ENCODE measurements around the genes C7orf50 and SNX8.

DNA sequence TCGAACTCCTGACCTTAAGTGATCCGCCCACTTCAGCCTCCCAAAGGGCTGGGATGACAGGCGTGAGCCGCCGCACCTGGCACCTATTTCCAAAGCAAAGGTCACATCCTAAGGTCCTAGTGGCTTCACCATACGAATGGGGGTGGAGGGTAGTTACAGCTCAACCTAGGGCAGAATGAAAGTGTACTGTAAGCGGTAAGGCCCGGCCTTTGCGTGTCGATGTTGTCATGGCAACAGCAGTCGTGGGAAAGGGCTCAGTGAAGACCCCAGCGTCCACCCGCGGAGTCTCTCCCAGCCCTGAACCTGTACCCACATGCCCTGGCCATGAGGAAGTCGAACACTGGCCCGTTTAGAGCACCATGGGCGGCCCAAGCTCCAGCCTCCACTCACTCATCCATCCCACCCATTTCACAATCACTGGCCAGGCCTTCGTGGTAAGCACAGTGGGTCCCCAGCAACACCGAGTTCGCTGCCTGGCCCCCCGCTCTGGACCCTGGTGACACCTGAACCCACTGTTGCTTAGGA lies 1.7 kb upstream of the COX19 start:
- PRO-cap, 8 experiments = no peak in any of the 8 experiments

- PRO-cap, 8 experiments = no peak in any of the 8 experiments
Measured at GRCh38 chr7:977521-978310, 2.4 kb upstream of the COX19 start.

DNA sequence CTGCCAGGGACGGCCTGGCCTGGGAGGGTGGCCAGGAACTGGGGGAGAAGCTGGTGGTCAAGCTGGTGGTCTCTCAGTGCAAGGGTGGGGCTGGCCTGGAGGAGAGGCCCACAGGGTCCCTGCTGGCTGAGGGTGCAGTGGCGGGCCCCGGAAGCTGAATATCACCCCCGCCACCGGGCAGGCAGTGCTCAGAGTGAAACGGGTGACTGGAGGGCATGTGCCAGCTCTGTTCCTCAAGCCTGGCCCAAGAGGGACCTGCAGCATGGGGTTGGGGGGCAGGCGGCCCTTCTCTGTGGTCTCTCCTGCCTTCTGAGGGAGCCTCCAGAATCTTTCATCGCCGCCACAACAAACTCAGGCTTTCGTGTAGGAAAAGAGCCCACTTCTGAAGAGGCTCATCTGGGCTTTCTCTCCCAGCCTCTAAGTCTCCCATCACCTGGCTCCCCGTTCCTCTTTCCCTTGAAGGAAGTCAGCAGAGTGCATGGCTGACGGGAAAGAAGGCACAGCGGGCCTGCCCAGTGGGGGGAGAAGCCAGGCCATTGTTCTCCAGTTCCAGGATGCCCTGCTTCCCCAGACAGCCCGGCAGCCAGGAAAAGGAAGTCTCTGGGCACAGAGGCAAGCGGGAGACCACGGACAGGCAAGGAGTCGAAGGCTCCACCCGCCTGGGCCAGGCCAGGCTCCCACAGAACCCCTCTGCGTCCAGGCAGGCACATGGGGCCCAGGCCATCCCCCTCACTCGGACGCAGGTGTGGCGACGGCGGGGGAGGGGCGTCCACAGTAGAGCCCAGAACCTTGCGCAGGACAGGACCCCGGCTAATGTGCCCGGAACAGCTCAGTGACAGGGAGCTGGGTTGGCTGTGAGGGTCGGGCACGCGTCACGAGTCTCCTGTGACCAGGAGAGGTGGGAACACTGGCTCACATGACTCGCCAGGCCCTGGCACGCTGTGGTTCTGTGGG lies 8.5 kb downstream of the GPR146 start:
- PRO-cap, 8 experiments = no peak in any of the 8 experiments

DNA sequence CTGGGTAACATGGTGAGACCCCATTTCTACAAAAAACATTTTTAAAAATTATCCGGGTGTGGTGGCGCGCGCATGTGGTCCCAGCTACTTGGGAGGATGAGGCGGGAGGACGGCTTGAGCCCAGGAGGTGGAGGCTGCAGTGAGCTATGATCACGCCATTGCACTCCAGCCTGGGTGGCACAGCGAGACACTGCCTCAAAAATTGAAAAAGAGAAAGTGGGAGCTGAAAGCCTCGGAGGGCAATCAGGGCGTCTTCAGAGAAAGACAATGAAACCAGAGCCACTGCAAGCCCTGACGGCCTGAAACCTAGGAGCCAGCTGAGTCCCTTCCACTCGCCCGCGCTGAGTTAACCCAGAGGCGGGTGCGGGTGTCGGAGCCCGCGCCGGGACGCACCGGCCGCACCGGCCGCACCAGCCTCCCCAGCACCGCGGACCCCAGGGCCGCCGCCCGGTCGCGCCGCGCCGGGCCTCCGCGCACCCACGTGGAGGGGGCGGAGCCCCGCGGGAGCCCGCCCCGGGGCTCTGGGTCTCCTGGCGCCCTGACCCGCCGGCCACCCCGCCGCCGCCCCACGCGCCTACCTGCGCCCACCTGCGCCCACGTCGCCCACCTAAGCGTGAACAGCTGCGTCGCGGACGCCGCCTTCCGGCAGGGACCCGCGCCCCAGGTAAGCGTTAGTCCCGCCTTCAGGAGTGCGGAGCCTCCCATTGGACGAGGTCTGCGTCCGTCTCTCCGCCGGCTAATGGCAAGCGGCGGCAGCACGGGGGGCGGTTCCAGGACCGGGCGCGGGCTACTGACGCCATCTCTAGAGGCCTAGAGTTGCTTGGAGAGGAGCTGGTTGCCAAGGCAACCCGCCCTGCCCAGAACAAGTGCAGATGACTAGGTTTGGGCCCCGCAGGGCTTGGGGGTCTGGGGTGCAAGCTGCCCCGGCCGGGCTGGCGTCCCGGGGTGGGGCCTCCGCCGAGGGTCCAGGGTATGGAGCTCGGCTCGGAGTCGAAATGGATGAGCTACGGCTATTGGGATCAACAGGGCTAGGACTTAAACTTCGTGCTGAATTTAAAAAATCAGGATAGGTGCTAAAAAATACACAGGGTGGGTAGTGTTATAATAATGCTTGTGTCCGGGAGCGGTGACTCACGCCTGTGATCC lies at the start of gene C7orf50:
Gene C7orf50 (minus strand): TSS at position 637 of the 1,146 bp plus-strand sequence.
- PRO-cap, 8 experiments = peak in 8 of 8 experiments; most common plus-strand start position 892 of the sequence (in 4); most common minus-strand start position 615 of the sequence (in 5)

GRCh38 chr7:1532124-1533030 lies 1.9 kb downstream of the MAFK start:
- PRO-cap, 8 experiments = peak in 8 of 8 experiments; most common plus-strand start chr7:1532596 (in 6); most common minus-strand start chr7:1532806 (in 6)

GRCh38 chr7:1548452-1548964 lies 7.5 kb downstream of the TMEM184A start:
- PRO-cap, 8 experiments = peak in 3 of 8 experiments; most common plus-strand start chr7:1548563 (in 3)

DNA sequence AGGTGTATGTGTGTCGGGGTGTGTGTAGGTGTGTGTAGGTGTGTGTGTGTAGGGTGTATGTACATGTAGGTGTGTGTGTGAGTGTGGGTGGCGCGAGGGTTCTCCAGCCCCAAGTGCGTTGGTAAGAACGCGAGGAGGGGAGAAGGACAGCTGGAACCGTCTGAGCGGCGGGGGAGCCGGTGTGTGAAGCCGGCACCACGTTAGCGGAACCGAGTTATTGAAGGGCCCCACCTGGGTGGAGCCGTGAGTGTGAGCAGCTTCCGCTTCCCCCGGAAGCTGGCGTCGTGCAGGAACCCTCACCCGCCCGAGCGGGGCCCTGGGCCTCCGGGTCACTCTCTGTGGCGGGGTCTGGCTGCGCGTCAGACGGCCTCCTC lies 49.5 kb upstream of the PSMG3 start:
- PRO-cap, 8 experiments = peak in 1 of 8 experiments; most common plus-strand start position 282 of the sequence (in 1); most common minus-strand start position 219 of the sequence (in 1)

GRCh38 chr7:1817159-1818314 lies 147.5 kb downstream of the ELFN1 start:
- PRO-cap, 8 experiments = no peak in any of the 8 experiments

DNA sequence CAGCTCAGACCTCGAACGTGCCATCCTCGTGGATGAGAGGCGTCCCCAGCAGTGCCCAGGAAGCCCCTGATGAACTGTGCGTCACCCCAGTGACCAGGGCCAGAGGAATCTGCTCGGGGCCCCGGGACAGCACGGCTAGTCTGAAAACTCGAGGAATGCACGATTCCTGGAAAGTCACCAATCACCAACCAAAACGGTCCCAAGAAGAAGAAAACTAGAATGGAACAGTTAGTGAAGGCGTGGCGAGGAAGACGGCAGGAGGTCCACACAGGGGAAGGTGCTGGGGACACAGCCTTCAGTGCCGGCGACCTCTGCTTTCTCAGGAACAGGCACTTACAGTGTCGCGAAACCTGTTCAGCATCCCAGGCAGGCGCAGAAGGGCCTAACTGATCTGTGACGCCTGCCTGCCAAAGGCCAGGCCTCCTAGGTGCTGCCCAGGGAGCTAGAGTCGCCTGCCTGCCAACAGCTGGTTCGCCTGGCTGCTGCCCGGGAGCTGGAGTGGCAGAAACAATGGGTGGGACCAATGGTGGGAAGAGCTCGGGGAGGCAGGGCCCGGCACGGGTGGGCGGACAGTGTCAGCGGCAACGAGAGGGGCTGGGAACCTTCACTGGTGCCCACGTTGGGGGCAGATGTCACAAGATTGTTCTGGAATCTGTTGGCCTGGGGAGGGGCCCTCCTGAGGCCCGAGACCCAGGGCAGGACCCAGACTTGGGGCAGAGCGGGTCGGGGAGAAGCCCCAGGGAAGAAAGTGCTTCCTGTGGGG lies 181.5 kb downstream of the ELFN1 start:
- PRO-cap, 8 experiments = no peak in any of the 8 experiments

DNA sequence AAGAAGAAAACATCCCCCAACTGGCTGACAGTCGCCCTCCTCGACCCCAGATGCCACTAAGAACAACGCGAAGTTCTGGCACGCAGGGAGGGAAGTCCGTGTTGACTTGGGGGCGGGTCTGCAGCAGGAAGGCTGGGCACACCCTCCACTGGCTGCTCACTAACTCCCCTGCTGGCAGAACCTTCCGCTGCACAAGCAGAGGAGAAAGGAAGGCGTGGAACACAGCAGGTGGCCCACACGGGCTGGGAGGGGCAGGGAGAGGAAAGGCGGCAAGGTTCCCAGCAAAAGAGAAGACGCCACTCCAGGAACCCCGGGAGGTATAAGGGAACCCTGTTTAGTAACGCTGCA lies 205.2 kb downstream of the ELFN1 start:
- PRO-cap, 8 experiments = no peak in any of the 8 experiments

- PRO-cap, 8 experiments = peak in 3 of 8 experiments; most common plus-strand start chr7:1939617 (in 3); most common minus-strand start chr7:1939477 (in 2)
Measured at GRCh38 chr7:1938921-1939842, 269.1 kb downstream of the ELFN1 start.

DNA sequence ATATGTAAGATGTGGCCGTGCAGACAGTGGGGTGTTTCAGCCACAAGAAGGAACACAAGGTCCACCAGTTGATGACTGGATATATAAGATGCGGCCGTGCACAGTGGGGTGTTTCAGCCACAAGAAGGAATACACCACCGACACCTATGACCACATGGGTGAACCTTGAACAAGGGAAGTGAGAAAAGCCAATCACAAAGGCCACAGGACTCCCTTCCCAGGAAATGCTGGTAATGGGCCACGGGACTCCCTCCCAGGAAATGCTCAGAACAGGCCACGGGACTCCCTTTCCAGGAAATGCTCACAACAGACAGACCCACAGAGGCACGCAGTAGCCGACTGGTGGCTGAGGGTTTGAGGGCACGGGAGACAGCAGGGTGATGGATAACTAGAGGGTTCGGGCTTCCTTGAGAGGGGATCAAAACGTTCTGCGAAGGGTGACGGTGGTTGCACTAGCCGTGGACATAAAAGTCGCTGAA lies 273.8 kb downstream of the ELFN1 start:
- PRO-cap, 8 experiments = no peak in any of the 8 experiments

DNA sequence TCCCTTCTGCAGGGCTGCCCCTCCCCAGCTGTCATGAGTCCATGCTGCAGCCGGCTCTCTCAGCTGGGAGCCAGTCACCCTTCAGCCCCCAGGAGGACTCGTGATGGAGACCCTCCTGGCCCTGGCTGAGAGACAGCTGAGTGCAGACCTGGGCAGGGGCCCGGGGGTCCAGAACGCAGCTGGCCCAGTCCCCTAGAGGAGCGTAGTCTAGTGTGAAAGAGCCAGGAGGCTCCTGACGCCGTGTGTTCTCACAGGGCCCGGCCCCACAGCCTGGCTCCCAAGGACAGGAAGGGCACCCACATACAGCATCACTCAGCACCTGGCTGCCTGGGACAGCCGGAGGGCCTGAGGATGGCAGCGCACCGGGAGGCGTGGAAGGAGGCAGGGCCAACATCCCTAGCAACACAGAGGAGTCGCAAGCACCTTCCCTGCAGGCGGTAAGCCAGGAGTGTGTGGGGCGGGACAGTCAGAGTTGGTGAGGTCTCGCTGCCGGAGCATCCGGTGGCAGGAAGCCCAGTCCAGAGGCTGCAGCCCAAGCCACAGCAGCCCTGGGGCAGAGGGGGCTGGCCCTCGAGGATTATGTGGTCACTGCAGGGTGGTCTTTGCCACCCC lies 125.9 kb downstream of the MAD1L1 start:
- PRO-cap, 8 experiments = peak in 1 of 8 experiments; most common minus-strand start position 271 of the sequence (in 1)

GRCh38 chr7:2120206-2120928 lies 112.4 kb downstream of the MAD1L1 start:
- PRO-cap, 8 experiments = peak in 1 of 8 experiments; most common minus-strand start chr7:2120394 (in 1)

GRCh38 chr7:2314088-2314907 lies at the start of gene SNX8:
Gene SNX8 (minus strand): TSS chr7:2314441.
- PRO-cap, 8 experiments = peak in 8 of 8 experiments; most common plus-strand start chr7:2314677 (in 3); most common minus-strand start chr7:2314371 (in 6)

DNA sequence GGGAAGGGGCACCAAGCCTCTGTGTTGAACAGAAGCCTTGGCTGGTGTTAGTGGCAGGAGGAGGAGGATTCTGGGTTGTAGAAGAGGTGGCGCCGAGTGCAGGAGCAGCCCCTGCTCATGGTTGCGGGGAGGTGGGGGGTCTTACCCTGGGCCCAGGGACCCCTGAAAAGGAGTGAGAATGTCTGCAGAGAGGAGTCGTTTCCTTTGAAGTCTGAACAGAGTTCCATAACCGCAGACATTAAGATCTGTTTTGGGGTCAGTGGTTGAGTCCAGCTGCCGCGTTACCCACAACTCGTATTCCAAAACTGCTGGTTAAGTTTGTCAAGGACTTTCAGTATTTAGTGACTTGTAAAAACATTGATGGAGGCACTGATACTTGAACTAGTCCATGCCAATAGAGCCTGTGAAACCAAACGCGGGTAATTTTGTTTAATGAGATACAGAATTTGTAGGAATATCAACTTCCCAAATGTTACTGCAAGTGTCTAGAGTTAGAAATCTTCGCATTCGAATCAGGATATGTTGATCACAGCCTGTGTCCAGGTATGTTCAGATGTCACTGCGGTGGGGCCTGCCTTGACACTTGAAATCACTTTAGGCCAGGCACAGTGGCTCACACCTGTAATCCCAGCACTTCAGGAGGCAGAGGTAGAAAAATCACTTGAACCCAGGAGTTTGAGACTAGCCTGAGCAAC lies 21.1 kb downstream of the EIF3B start:
- PRO-cap, 8 experiments = no peak in any of the 8 experiments

DNA sequence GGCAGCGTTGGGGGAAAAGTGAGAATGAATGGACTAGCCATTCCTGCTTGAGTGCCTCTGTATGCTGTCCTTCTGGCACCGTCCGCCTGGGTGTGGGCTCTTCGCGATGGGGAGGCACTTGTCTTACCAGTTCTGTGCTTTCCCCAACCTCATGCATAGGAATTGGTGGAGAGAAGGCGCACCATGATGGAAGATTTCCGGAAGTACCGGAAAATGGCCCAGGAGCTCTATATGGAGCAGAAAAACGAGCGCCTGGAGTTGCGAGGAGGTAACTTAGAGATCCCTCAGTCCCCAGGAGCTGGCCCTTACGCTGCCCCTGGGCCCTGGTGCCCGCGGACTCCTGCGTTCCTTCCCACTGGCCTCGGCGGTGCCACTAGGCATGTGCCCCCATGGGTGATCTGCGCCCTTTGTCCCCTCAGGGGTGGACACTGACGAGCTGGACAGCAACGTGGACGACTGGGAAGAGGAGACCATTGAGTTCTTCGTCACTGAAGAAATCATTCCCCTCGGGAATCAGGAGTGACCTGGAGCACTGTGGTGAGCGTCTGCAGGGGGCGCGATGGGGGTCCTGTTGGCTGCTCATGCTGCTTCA lies 24.3 kb upstream of the CHST12 start:
- PRO-cap, 8 experiments = peak in 1 of 8 experiments; most common plus-strand start position 449 of the sequence (in 1)

DNA sequence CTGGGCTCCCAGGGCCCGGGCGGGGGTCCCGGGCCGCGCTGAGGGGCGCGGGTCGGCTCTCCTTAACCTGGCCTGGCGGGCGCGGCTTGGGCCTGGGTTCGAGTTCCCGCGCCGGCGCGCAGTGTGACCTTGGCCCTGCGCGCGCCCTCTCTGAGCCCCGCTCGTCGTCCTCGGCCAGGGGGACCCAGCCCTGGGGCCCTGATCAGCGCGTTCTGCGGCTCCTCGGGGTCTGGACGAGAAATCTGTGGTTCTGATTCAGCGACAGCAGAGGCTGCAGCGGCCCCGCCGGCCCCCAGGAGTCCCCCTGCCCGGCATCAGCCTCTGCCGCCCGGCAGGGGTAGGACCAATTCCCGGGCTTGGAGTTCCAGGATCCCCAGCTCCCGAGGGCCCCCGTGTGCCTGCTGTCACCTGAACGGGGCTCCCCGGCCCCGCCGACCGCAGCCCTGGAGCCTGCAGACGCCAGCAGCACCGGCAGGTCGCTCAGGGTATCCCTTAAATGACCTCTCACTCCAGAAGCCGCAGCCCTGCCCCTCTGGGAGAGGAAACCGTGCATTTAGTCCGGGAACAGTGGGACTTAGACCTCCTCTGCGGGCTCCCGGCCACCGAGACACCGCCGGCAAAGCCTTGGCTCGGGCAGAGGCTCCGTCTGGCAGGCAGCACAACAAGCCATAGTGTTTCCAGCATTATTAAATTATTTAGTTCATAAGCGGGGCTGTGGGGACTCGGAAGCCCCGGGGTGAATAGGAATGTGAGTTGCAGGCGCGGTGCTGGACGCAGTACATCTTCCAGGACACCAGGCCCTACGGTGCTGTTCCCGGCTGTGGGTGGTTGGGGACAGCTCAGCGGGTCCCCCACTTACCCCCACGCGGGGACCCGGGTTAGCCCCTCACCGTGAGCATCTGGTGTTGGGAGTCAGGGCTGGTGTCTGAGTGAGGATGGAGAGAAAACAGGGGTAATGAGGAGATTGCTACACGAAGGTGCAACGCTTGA lies 616 bp downstream of the CHST12 start:
- PRO-cap, 8 experiments = no peak in any of the 8 experiments

DNA sequence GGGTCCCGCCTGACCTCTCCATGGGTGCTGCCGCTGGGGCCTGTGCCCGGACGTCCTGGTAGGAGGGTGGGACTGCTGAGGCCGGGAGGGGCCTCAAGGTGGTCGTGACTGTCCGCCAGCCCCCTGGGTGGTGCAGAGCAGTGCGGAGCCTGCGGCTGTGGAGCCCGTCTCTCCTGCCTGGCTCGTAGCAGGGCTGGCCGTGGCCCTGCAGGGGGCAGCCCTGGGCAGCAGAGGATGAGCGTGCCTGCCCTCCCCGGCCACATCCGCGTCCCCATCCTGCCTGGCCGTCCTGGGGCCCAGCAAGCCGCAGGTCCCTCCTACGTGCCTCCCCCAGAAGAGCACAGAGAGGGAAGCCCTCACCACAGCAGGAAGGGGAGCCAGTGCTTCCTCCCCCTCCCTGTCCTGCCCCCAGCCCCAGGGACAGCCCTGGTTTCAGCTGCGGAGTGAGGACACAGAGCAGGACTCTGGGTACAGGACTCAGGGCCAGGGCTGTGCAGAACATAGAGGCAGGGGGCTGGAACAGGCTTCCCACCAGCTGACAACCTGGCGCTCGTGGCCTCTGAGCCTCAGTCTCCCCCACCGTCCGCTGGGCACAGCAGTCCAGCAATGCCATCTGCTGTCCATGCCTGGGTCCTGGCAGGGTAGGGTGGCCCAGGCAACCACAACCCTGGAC lies 1.5 kb upstream of the GRIFIN start:
- PRO-cap, 8 experiments = peak in 1 of 8 experiments; most common plus-strand start position 343 of the sequence (in 1)

- PRO-cap, 8 experiments = no peak in any of the 8 experiments
Measured at GRCh38 chr7:2493244-2493759, 17.1 kb upstream of the GRIFIN start.